Prostate gland (tissue), 2 donors: ENCODE results near the genes ARHGAP23 and PLXDC1.

DNA sequence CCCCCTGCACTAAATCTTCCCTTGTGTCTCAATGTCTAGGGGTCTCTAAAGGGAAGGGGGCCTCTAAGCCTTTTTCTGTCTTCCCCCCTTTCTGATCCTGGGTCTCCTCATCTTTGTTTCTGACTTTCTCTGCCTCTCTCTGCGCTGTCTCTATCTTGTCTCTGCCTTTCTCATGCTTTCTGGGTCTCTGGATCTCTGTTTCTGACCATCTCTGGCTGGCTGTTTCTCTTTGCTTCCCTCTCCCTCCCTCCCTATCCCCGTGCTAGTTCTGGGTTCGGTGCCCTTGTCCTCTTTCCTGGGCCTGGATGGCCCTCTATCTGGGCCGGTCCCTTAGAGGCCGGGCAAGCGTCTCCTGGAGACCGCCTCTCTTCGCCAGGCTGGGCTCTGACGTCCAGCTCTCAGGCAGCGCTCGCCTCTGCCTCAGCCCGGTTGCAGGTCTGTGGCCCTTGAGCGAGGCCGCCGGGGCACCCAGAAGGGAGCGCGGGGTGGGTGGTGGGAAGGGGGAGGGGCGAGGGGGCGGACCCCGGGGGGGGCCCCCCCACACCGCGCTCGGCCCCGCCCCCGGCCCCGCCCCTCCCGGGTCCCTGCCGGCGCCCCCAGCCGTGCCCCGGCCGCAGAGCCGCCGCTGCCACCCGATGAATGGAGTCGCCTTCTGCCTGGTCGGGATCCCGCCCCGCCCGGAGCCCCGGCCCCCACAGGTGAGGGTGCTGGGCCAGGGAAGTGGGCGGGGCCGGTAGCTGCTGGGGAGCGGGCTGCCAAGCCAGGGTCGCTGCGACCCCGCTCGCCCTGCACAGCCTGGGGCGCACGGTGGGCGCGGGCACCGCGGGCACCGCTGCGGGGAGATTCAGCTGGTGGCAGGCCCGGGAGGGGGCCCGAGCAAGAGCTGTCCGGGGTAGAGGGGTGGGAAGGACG is at the start of gene ARHGAP23:
TSS of gene ARHGAP23 (plus strand) at position 614 of the 912 bp plus-strand sequence.
- PRO-cap: bidirectional peak, plus-strand start at position 616 of the sequence, minus-strand start at position 439 of the sequence
- RAMPAGE, long total RNA, 2 experiments: start-site peak on the plus strand in 1 of 2 experiments, centred at position 506 of the sequence, 13 reads per replicate

DNA sequence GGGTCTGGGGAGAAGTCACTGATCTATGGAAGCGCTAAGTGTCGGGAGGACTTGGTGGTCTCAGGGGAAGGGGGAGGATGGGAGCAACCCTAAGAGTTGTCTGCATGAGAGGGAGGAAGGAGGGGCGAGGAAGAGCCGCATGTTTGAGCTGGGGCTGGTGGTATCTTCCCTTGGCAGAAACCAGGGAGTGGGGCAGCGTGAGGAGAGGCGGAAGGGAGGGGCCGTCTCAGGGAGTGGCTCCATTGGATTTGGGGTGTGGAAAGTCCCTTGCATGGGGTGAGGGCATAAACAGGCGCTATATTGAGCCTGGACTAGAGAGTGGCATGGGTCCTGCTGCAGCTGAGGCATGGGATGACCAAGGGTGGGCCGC is 55.8 kb downstream of the ARHGAP23 start:
- PRO-cap: no peak
- RAMPAGE, long total RNA, 2 experiments: no peak in any of the 2 experiments

GRCh38 chr17:38559005-38559362 is 46.8 kb downstream of the SRCIN1 start:
- PRO-cap: no peak
- RAMPAGE, long total RNA, 2 experiments: no peak in any of the 2 experiments

- PRO-cap: no peak
- RAMPAGE, long total RNA, 2 experiments: no peak in any of the 2 experiments
Measured at GRCh38 chr17:38563880-38564389, 41.8 kb downstream of the SRCIN1 start.

DNA sequence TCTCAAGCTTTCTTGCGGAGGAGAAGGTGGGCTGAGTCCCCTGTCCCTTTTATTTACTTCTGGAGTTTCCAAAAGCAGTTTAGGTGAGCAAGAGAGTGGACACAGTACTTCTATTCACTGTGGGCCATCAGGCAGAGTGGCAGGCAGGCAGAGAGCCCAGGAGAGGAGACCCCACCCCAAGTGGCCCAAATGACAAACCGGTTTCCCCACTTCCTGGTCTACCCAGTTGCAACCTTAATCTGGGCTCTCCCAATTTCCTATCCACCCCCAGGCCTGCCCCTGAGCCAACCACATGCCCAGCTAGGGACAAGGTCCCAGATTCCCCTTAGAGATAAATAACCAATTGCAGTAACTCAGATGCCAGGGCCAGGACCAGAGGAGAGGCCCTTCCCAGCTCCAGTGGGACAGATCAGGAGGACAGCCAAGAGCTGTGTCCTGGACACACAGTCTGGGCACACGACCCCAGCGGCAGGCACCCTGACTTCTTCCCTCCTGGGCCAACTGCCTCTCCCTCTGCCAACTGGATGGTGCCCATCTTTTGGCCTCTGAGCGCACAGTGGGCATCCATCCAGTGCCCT is 1.2 kb upstream of the SRCIN1 start:
- PRO-cap: no peak
- RAMPAGE, long total RNA, 2 experiments: no peak in any of the 2 experiments

DNA sequence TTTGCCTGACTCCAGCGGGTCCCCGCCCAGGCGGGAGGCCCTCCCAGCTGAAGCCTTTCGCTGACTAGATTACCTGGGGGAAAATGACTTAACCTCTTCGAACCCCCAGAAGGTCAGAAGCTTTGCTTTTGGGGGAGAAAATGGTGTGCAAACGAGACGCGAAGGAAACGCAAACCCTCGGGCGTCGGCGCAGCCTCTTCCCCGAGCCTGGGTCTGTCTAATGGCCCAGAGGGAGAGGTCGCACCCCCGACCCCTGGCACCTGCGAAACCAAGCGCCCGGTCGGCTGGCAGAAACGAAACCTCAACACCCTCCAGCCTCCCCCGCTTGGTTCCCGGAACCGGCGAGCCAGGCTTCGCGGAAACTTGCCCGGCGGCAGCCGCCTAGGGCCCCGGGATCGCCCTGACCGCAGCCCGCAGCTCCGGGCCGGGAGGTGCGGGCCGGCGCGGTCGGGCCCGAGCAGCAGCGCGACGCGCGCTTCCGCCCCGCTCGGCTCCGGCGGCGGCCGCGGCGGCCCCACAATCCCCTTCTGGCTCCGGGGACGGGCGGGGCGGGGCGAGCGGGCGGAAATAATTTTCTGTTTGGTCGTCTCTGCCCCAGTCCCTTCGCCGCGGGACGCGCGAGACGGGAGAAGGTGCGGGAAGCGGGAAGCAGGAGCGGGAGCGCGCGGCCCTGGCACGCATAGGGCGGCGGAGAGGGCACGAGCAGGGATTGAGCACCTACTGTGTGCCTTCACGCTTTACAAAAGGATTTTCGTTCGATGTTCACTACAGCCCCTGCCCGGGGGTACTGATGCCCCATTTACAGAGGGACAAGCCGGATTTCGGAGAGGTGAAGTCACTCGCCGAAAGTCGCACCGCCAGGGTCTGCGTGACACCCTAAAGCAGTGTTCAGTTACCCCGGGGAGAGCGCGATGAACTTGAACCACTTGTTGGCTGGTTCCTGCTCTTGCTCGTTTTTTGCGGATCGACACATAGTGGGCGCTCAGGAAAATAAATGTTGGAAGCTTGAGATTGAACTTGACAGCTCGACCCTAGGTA is 2.9 kb upstream of the MLLT6 start:
- PRO-cap: bidirectional peak, plus-strand start at position 597 of the sequence, minus-strand start at position 433 of the sequence
- RAMPAGE, long total RNA, 2 experiments: start-site peak on the plus strand in 2 of 2 experiments, centred at positions 576 to 606 of the sequence, 14 reads per replicate

DNA sequence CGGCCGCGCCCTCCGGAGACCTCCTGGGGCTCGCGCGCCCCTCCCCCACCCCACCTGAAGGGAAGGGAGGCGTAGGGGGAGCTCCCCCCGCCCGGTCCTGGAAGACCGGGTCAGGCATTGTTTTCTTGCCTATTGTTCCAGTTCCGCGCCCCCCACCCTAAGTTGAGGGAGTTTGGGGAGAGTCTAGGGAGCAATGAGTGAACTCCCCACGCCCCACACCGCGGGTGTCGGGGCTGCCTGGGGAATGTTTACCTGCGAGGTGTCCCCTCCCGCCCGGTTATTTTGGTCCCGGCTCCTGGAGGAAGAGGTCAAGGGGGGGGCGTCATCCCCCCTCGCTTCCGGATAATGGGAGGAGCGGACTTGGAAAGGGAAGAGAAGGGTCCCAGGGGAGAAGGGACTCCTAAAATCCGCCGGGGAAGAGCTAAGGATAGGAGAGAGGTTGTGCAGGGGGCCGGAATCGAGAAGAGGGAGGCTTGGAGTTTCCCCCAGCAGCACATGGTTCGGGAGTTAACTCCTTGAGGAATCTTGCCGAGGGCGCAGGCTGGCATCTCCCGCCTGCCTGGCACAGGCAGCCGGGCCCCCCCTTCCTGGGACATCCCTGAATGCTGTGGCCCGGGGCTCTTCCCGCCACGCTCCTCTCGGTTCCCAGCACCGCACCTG is 859 bp downstream of the MLLT6 start:
- PRO-cap: unidirectional peak, minus-strand start at position 43 of the sequence; unidirectional peak, minus-strand start at position 279 of the sequence; unidirectional peak, minus-strand start at position 465 of the sequence
- RAMPAGE, long total RNA, 2 experiments: start-site peak on the minus strand in 2 of 2 experiments, centred at positions 304 to 310 of the sequence, 40 to 45 reads per replicate

DNA sequence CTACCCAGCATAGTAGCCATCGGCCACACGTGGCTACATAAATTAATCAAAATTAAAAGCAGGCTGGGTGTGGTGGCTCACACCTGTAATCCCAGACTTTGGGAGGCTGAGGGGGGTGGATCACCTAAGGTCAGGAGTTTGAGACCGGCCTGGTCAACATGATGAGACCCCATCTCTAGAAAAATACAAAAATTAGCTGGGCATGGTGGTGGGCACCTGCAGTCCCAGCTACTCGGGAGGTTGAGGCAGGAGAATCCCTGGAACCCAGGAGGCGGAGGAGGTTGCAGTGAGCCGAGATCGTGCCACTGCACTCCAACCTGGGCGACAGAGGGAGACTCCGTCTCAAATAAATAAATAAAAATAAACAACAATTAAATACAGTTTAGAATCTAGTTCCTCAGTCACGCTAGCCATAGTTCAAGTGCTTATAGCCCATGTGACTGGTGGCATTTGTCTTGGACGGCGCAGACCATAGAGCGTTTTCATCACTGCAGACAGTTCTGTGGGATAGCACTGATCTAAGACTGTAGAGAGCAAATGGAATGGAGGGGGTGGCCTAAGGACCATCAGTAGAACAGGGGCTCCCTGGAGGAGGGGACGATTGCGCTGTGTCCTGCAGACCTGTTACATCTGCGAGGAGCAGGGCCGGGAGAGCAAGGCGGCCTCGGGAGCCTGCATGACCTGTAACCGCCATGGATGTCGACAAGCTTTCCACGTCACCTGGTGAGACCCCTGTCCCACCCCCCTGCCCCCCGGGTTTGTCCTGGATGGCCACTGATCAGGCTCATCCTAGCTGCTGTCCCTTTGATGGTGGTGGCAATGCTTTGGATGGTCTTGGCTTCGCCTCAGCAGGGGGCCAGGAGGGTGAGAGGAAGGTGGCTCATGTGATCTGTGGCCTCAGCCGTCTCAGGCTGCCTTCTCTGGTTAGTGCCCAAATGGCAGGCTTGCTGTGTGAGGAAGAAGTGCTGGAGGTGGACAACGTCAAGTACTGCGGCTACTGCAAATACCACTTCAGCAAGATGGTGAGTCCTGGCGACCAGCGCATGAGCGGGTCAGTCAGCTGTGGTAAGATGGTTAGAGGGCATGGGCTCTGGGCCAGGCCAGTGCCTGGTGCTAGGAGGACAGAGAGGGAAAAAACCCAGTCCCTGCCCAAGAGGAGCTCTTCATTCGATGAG is 3.9 kb downstream of the MLLT6 start:
- PRO-cap: no peak
- RAMPAGE, long total RNA, 2 experiments: no peak in any of the 2 experiments

- PRO-cap: no peak
- RAMPAGE, long total RNA, 2 experiments: no peak in any of the 2 experiments
Measured at GRCh38 chr17:38771617-38771816, 19.0 kb downstream of the PSMB3 start.

GRCh38 chr17:38779315-38779761 is 20.0 kb downstream of the PIP4K2B start:
- PRO-cap: no peak
- RAMPAGE, long total RNA, 2 experiments: no peak in any of the 2 experiments

GRCh38 chr17:38796841-38797468 is 2.4 kb downstream of the PIP4K2B start:
- PRO-cap: no peak
- RAMPAGE, long total RNA, 2 experiments: no peak in any of the 2 experiments

GRCh38 chr17:38850624-38851201 is 2.8 kb downstream of the RPL23 start:
- PRO-cap: no peak
- RAMPAGE, long total RNA, 2 experiments: no peak in any of the 2 experiments

- PRO-cap: no peak
- RAMPAGE, long total RNA, 2 experiments: no peak in any of the 2 experiments
Measured at GRCh38 chr17:38861281-38861962, 7.9 kb upstream of the RPL23 start.

- PRO-cap: unidirectional peak, minus-strand start at chr17:38869078
- RAMPAGE, long total RNA, 2 experiments: no peak in any of the 2 experiments
Measured at GRCh38 chr17:38868815-38869146, 1.1 kb upstream of the LASP1 start.

DNA sequence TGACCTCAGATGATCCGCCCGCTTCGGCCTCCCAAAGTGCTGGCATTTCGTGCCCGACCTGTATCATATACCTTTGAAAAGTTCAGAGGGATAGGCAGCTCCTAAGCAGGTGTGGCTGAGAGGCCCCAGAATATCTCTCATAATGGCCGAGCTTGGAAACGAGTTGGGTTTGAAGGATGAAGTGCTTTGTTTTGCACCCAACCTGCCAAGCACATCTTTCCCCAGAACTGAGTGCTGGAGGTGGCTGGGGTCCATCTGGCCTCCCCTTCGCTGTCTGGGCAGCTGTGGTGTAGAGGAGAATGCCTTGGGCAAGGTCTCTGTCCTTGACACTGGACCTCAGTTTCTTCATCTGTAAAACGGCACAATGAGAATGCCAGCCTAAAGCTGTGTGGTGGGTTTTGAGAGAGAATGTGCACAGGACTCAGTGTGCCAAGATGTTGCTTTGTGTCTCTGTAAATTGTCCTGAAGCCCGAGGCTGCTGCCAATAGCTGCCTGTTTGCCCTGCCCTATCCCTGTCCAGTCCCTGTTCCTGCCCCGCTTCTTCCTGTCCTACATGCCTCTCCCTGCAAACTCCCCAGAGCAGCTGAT is 15.2 kb downstream of the LASP1 start:
- PRO-cap: no peak
- RAMPAGE, long total RNA, 2 experiments: no peak in any of the 2 experiments

- PRO-cap: no peak
- RAMPAGE, long total RNA, 2 experiments: no peak in any of the 2 experiments
Measured at GRCh38 chr17:39151065-39152169, at the start of gene PLXDC1. Gene PLXDC1, minus strand, starts transcription at chr17:39151637.

- PRO-cap: no peak
- RAMPAGE, long total RNA, 2 experiments: no peak in any of the 2 experiments
Measured at GRCh38 chr17:39193419-39193865, 4.0 kb downstream of the CACNB1 start.

DNA sequence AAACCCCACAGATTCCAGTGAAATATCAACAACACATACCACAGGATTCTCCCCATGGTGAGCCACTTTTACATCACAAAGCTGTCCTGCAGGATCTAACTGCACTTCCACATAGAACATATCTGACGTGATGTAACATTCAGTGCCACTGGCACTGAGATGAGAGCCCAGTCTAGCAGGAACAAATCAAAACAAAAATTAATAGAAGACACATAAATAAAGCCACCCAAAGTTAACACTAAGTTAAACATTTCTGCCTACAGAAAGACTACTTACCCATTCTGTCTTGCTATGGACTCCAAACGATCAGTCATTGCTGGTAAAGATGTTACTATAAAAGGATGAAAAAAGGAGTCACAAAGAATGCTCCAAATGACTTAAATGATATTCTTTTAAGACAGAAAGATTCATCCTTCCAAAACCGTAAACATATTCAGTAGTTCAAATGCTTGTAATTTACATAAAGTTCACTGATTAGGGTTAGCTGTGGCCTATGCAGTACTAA is 10.7 kb downstream of the MED1 start:
- PRO-cap: no peak
- RAMPAGE, long total RNA, 2 experiments: no peak in any of the 2 experiments

DNA sequence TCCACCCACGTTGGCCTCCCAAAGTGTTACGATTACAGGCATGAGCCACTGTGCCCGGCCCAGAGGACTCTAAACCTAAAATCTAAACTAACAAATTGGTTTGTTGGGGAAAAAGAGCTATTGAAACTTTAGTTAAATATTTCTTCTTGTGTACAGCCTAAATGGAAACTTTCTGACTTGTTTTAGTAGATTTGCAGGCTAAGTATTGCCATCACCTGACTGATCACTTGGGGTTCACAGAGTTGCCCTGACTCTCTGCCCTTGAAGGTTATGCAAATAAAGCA is 2.4 kb upstream of the MED1 start:
- PRO-cap: no peak
- RAMPAGE, long total RNA, 2 experiments: no peak in any of the 2 experiments

DNA sequence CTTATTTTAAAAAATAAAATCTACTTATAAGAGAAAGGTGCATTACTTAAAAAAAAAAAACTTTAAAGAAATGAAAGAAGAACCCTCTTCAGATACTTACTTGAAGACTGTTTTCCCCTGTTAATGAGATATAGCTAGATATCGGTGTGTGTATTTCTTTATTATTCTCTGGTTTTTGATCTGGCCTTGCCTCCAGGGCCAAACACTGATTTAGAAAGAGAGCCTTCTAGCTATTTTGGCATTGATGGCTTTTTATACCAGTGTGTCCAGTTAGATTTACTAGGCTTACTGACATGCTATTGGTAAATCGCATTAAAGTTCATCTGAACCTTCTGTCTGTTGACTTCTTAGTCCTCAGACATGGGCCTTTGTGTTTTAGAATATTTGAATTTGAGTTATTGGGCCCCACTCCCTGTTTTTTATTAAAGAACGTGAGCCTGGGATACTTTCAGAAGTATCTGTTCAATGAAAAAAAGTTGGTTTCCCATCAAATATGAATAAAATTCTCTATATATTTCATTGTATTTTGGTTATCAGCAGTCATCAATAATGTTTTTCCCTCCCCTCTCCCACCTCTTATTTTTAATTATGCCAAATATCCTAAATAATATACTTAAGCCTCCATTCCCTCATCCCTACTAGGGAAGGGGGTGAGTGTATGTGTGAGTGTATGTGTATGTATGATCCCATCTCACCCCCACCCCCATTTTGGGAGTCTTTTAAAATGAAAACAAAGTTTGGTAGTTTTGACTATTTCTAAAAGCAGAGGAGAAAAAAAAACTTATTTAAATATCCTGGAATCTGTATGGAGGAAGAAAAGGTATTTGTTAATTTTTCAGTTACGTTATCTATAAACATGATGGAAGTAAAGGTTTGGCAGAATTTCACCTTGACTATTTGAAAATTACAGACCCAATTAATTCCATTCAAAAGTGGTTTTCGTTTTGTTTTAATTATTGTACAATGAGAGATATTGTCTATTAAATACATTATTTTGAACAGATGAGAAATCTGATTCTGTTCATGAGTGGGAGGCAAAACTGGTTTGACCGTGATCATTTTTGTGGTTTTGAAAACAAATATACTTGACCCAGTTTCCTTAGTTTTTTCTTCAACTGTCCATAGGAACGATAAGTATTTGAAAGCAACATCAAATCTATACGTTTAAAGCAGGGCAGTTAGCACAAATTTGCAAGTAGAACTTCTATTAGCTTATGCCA is 72.2 kb downstream of the CDK12 start:
- PRO-cap: no peak
- RAMPAGE, long total RNA, 2 experiments: no peak in any of the 2 experiments